Cerebellum (tissue), 5 donors: ENCODE results near the genes FCRL1, SMIM42, PYDC5, IGSF8 and ATP1A2.

DNA sequence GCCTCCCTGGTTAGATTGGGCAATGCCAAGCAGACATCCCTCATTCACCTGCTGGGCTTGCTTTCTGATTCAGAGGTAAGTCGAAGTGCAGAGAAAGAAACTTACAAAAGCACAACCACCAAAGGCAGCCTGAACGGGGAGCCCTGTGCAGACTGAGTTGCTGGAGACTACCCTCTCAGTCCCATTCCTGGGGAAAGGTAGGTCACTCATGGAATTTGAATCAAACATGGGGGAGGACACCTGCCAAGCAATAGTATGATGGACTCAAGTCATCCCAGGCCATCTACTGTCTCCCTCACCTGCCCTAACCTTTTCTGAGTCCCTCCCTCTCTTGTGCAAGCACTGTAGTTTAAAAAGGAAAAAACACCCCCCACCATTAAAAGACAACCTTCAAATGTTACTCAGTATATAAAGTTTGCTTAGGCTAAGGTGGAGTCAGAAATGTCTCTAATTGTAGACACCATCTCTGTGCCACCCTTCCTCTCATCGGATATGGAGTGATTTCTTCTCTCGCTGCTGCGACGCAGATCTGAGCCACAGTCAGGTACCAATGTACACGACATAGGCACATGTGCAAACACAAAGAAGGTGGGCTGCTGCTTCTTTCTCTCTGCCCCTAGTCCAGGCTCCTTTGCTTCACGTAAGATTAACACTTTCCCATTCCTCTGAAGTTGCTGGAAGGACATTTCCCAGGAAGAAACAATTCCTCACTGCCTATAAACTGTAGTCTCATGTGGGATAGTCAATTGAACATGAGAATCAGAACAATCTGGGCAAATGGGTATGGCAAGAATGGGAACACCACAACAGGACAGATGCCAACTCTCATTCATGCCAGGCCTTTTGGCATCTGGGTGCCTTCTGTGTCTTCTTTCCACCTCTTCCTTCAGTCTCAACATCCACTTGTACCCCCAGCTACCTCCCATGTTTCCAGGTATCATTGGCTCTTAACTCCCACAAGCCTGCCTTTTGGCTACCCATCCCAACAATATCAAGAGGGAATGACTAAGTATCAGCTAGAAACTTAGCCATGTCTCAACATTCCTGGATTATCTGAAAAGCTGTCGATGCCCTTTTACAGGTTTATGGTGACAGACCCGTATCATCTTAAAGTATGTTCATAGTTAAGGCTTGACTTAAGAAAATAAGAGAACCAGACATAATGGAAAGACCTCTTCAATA is 15.1 kb downstream of the ETV3 start:
- PRO-cap, 3 experiments: no peak in any of the 3 experiments
- RAMPAGE, long total RNA: no peak

DNA sequence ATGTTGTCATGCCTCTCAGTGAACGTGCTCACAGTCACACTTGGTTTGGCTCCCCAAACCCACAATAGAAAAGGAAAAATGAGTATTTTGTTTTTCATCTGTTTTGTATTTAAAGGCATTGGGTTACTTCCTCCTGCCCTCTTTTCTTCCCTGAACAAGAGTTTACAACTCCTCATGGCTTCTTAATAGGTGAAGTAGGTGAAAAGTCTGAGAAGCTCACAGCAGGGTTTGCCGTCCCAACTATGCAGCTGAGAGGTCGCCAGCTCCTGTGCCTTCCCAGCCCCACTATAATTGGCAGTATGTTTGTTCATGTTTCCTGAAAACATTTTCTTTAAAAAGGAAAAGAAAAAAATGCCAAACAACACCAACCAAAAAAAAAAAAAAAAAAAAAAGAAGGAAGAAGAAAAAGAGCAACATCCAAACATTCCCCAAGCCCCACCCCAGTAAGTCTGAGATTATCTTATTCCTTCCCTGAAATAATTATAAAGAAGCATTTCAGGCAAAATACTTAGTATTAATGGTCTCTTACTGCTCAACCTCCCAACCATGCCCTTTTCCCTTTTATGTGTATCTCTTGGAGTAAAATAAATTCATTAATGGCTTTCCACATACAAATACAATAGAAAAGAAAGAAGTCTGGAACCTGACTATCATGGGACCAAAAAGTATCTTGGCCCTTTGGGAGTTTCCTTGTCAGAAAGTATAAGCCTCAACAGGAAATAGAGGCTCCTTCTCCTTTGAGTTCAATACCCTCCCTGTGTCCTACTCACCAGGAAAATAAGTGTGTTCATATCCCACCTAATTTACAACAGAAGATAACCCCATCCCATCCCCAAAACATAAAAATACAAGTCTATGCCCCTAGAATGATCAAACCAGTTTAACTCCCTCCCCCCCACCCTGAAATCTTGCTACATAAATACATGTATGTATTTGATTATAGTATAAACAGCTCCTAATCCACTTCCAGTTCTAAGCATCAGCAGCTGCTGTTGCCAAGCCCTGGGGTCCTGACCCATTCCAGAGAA is 14.0 kb downstream of the ETV3 start:
- PRO-cap, 3 experiments: no peak in any of the 3 experiments
- RAMPAGE, long total RNA: no peak

DNA sequence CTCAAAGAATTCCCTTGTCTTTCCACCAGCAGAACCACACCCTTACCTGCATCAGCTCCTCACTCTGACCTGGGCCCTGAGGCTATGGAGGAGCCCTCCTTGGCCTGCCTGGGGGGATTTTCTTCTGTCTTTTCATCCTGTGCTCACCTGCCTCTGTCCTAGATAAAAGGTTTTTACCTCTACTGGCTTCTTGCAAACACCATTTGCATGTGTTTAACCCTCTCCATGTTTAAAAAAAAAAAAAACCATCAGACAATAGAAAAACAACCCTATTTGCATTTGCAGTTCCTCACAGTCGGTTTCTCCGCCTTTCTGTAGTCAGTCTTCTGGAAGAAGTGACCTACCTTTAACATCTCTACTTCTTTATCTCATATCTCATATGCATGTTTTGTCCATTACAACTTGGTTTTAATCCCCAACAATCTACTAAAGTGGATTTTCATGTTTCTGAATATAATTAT is 12.0 kb downstream of the FCRL5 start:
- PRO-cap, 3 experiments: no peak in any of the 3 experiments
- RAMPAGE, long total RNA: no peak

GRCh38 chr1:157819968-157820262 is at the start of gene FCRL1:
Gene FCRL1, minus strand, starts transcription at chr1:157820120.
- PRO-cap, 3 experiments: no peak in any of the 3 experiments
- RAMPAGE, long total RNA: no peak

DNA sequence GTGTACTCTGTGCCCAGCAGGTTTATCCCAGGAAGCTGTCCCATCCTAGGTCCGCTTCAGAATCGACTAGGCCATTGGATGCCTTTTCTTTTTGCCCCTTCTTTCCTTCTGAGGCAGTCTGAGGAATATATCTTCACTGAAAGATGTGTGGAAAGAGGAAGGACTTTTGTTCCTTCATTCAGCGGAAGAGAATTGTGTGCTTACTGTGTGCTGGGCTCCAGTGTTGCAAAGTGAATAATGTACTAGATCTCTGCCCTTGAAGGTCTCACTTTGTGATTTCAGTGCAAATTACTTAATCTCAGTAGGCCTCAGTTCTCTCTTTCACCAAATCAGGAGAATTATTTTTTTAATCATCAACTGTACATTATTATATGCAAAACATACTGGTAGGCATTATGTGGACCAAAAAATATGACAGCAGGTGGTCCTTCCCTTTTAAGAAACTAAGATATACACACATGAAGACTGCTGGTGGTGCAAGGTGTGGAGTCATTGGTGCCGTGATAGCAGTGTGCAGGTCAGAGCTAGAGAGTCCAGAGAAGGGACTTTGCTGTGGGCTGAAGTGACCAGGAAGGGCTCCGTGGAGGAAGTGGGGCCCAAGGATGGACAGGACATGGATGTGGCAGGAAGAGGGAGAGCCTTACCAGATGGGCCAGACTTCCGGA is 7.7 kb downstream of the KIRREL1 start:
- PRO-cap, 3 experiments: no peak in any of the 3 experiments
- RAMPAGE, long total RNA: no peak

- PRO-cap, 3 experiments: no peak in any of the 3 experiments
- RAMPAGE, long total RNA: no peak
These were observed at the start of gene SMIM42 for GRCh38 chr1:158128006-158128517. Gene SMIM42, minus strand, starts transcription at chr1:158128301.

GRCh38 chr1:158952424-158952934 is 21.1 kb downstream of the PYHIN1 start:
- PRO-cap, 3 experiments: no peak in any of the 3 experiments
- RAMPAGE, long total RNA: no peak

- PRO-cap, 3 experiments: no peak in any of the 3 experiments
- RAMPAGE, long total RNA: no peak
These were observed at the start of gene PYDC5 for GRCh38 chr1:159002452-159003000. Gene PYDC5, minus strand, starts transcription at chr1:159002751.

- PRO-cap, 3 experiments: no peak in any of the 3 experiments
- RAMPAGE, long total RNA: no peak
These were observed 6.2 kb downstream of the APCS start for GRCh38 chr1:159593610-159594442.

GRCh38 chr1:159594534-159595346 is 7.1 kb downstream of the APCS start:
- PRO-cap, 3 experiments: no peak in any of the 3 experiments
- RAMPAGE, long total RNA: no peak

DNA sequence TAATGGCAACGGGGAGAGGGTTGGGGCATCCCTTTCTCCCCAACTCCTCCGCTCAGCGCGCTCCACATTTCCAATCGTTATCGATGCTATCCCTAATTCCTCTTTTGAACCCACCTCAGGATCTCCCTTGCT is 275 bp downstream of the CFAP45 start:
- PRO-cap, 3 experiments: no peak in any of the 3 experiments
- RAMPAGE, long total RNA: no peak

DNA sequence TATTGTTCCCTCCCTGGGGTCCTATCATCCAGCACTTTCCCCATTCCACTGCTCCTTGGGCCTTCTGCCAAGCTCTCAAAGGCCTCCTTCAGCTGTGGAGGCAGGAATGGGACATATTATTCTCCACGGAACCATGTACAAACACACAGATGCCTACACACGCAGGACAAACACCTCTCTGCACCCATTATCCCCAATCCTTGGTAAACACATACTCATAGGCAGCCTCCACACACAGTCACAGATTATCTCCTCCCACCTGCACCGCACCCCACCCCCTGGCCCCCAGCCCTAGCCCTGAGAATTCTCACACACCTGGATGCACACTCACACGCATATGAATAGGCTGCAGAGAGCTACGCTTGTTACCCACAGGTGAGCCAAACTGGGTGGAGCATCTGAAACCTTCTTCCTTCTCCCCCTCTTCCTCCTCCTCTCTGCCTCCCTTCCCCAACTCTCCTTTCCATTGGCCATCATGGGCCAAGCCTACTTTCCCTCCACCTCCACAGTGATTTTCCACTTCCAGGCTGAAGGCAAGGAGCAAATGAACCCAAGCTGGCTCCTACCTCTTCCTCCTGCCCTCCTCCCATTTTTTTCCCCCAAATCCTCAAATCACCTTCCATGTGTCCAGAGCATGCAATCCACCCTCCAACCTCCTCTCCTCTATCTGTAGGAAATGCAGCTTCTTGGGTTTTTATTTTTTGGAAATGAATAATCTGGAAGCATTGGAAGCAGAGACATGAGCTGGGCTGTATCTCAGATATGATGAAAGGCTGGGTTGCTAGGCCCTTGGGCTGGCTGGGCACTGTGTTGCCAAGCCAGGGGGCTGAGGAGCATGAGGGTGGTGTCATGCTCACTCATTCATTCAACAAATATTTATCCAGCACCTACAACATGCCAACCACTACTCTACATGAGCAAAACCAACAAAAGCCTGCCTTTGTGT is 11.4 kb downstream of the TAGLN2 start:
- PRO-cap, 3 experiments: no peak in any of the 3 experiments
- RAMPAGE, long total RNA: no peak

DNA sequence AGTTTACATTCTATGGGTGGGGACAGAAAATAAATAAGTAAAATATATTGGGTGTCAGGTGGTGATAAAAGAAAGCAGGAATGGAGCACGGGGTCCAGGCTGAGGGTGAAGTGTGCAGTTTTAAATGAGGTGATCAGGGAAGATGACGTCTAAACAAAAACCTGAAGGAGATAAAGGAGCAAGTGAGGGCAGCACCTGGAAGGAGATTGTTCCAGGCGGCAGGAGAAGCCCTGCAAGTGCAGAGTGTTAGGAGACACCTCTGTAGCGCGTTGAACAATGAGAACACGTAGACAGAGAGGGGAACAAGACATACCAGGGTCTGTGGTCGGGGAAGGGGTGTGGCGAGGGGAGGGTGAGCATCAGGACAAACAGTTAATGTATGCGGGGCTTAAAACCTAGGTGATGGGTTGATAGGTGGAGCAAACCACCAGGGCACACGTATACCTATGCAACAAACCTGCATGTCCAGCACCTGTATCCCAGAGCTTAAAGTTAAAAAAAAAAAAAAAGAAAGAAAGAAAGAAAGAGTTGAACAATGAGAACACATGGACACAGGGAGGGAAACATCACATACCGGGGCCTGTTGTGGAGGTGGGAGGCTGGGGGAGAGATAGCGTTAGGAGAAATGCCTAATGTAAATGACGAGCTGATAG is 10.6 kb downstream of the TAGLN2 start:
- PRO-cap, 3 experiments: no peak in any of the 3 experiments
- RAMPAGE, long total RNA: no peak

- PRO-cap, 3 experiments: peak in 1 of 3 experiments; most common minus-strand start chr1:160032675 (in 1)
- RAMPAGE, long total RNA: no peak
These were observed 786 bp upstream of the PIGM start for GRCh38 chr1:160032519-160033032.

DNA sequence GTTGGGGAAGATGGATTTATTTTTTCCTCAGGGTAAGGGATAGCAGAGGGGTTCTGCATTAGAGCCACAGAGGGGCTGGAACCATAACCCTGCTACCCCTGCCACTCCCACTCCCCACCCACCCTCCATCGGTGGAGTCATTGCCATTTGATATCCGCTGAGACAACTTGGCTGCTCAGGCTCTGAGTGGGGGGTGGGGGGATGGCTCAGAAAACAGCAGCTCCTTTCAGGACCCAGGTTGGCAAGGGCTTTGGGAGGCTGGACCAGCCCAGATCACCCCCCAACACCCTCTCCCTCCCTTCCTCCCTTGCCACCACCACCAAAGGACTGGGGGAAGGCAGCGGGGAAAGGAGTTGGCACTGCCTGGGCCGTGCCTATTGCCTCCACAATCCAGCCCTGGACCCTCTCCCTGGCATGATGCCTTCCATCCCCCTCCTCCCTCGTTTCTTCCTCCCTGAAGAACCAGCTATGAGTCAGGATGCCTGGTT is 1.7 kb downstream of the KCNJ10 start:
- PRO-cap, 3 experiments: peak in 1 of 3 experiments; most common plus-strand start position 322 of the sequence (in 1)
- RAMPAGE, long total RNA: no peak

GRCh38 chr1:160098307-160098979 is at the start of gene IGSF8:
Gene IGSF8, minus strand, starts transcription at chr1:160098619.
- PRO-cap, 3 experiments: peak in 3 of 3 experiments; most common minus-strand start chr1:160098669 (in 2)
- RAMPAGE, long total RNA: start-site peak on the minus strand at chr1:160098470-160098555, 17 and 19 reads in 2 replicates; start-site peak on the minus strand at chr1:160098844-160098881, 53 and 59 reads in 2 replicates

GRCh38 chr1:160115468-160115967 is at the start of gene ATP1A2:
Gene ATP1A2, plus strand, starts transcription at chr1:160115759.
- PRO-cap, 3 experiments: peak in 1 of 3 experiments; most common plus-strand start chr1:160115759 (in 1)
- RAMPAGE, long total RNA: no peak

DNA sequence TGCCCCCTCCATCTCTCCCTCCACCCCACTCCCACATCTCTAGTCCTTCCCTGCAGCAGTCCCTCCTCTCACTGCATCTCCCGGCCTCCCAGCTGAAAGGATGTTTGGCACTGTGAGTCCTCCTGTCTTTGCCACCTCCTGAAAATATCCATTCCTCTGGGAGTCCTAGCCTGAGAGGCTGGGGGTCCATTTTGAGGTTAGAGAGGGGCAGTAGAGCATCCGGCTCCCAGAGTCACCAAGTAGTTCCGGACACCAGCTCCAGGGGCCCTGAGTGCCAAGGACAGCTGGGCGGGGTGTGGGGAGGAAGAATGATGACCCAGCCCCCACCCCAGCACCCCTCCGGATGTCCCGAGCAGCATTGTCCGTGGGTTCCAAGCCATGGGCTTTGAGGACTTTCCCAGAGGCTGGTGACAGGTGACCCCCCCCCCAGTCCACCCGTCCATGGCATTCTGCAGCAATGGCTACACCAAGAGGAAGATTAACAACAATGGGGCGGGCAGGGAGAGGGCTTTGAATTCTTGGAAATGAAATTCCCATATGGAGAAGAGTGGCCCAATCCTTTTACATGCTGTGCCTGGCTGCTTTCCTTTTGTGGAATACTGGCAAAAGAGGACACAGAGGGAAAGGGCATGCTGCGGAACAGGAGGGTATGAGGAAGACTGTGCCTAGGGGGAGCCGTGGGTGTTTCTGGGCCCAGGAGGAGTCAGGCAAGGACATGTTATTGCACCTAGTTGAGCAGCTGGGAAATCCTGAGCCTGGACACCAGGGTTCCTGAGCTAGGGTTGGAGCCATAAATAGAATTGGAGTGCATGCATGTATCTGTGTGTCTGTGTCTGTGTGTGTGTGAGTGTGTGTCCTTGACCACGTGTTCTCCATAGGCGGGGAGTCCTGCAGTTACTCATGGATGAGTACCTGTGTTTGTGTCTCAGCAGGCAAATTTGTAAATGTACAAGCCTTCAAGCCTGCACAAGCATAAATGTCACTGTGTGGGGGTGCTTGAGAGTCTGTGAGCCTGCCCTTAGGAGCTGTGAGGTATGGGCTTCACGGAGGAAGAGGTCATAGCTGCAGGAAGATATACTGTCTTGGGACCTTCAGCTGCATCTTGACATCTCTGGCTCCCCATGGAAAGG is 930 bp downstream of the ATP1A2 start:
- PRO-cap, 3 experiments: peak in 1 of 3 experiments; most common minus-strand start position 247 of the sequence (in 1)
- RAMPAGE, long total RNA: no peak

DNA sequence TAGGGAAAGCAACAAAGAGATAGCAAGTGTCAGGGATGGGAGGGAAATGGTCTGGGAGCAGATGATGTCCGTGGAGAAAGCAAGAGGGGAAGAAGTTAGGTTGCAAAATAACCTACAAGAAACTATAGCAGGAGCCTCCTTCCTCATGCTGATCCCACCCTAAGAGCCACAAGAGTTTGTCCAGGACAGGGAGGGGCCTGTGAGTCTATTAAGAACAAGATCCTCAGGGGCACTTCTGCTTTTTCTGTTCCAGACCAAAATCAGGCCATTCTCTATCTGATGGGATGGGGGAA is 7.8 kb upstream of the ATP1A4 start:
- PRO-cap, 3 experiments: no peak in any of the 3 experiments
- RAMPAGE, long total RNA: no peak

DNA sequence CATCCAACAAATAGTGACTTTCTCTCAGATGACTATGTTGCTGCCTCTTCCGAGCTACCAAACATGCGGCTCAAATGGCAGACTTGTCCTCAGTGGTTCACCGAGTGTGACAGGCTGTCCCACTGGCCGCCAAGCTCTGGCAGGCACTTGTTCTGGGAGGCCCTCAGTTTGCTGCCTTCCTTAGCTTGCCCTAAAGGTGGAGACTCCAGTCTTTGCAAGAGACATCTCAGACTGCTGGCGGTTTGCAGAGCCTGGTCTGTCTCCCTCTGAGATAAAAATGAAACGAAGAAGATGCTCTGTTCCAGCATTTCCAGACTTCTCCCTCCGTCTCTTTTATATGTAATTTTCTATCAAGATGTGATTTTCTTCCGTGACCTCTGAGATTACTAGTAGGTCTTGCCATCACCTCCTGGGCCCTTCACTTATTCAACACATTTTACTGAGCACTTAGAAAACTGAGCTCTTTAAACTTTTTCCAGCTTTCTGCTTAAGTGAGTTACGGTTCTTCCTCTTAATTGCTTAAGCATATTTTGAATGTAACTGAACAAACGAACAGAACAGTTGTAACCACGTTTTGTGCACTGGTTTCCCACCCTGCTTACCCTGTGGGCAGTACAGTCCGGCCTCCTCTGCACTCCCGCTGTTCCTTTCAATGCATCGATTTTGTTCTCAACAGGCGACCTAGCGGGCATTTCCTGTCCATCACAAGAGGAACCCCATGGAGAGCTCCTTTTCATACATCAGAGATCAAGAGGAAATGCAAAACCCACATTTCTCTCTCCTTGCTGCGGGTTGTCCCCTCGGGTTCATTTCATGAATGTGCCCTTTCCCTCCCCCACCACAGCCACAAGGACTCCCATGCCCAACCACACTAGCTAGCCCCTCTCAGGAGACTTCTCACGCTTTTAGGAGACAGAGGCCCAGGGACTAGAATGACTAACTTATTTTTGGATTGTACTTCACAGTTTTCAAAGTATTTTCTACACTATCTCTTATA is 17.9 kb downstream of the ATP1A4 start:
- PRO-cap, 3 experiments: no peak in any of the 3 experiments
- RAMPAGE, long total RNA: no peak